Karpas-422 (cell line): Measurements from ENCODE around the genes TAS2R5, TAS2R38 and MGAM2.

DNA sequence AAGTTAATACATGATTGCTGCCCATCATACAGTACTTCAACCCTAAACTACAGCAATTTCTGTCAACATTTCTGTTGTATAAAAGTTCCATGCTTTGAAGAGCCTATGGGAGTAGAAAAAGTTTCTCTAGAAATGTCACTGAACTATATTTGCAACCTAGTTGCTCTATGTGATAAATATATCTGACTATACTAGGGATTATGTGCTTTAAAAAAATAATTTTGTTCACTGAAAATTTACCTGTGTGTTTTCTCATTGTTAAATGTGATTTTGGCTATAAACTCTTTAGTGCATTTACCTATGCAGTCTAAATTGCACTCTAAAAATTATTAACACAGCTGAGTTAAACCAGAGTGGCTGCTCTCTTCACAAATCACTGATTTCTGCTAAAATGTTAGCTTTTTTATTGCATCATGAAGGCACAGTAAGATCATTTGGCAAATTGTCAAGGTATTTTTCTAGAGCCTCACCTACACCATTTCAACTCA lies 25.5 kb downstream of the NDUFB2 start:
- PRO-cap, result no peak
- RAMPAGE, long total RNA, result no peak

DNA sequence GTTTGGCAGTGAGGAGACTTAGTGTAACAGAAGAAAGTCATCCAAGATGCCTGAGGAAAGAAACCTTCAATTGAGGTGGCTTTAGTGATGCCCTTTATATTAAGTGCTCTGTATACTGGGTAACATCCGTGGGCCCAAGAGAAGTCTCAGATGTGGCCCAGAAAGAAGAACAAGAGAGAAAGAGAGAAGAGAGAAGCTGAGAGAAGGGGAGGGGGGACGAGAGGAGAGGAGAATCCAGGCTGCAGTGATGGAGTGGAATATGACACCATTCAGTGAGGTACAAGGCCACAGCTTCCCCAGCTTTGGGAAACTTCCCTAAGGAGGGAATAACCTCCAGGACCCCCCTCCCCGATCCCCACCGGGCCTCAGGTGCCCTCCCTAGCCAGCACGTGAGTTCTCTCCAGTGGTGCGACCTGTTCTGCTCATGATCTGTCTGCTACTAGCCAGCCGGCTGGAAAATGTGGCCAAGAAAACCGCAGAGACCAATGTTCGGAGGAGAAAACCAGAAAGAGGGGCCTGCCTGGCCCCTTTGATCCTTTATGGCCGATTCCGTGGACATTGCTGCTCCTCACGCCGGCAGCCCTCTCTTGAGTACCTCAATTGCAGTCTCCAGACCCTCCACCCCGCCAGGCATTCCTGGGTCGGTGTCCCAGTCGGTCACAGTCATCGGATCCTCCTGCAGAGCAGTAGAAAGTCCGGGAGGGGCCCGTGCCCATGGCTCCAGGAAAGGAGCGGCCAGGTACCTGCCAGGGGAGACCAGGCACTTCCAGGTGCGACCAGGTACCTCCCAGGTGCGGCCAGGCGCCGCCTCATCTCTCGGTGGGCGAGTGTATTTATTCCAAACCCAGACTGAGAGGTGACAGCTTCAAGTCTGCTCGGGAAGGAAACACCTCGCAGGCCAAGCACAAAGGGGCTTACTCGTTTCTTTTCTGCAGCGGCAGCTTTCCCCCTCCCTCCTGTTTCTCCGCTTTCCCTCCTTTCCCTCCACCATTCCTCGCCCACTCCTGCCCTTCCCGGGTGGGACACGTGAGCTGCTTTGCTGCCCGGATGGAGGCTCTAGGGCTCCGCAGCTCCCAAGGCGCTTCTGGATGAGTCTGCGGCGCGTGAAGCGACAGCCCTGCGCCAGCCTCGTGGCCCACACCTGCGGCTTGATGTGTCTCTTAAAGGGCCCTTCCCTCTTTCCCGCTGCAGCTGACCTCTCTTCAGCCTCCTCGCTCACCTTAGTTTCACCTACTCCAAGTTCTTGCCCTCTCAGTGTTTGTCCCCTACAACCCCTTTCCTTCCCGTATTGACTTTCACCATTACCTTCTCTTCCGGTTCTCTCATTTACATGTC lies 39.6 kb upstream of the AGK start:
- PRO-cap, result no peak
- RAMPAGE, long total RNA, result no peak

DNA sequence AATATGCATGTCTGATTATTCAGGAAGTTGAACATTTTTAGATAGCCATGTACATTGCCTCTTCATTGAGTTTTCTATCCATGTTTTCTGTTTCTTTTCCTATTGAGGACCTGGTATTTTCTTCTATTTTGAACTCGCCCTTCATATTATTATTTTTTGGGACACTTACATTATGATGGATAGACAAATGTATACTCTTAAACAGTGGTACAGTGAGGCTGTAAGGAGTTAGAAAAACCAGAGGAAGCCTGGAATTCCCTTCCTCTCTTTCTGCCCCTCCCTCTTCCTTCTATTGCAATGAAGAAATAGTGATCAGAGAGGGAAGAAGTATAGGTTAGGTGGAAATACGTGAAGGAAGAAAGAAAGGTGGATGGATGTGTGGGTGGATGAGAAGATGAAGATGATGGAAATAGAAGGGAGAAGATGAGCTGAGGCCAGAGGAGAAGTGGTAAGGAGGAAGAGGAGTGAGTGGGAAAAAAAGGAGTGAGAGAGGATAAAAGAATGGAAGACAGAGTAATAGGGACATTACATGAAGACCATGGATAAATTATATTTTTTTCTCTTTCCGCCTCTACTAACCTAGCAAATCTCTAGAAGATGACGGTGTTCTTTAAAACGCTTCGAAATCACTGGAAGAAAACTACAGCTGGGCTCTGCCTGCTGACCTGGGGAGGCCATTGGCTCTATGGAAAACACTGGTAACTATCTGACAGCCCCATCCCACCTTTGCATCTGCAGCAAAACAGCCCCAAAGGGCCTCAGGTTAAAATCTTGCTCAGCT lies 3.9 kb downstream of the AGK start:
- PRO-cap, result no peak
- RAMPAGE, long total RNA, result no peak

GRCh38 chr7:141652650-141653570 lies 49.1 kb downstream of the DENND11 start:
- PRO-cap, result no peak
- RAMPAGE, long total RNA, result no peak

DNA sequence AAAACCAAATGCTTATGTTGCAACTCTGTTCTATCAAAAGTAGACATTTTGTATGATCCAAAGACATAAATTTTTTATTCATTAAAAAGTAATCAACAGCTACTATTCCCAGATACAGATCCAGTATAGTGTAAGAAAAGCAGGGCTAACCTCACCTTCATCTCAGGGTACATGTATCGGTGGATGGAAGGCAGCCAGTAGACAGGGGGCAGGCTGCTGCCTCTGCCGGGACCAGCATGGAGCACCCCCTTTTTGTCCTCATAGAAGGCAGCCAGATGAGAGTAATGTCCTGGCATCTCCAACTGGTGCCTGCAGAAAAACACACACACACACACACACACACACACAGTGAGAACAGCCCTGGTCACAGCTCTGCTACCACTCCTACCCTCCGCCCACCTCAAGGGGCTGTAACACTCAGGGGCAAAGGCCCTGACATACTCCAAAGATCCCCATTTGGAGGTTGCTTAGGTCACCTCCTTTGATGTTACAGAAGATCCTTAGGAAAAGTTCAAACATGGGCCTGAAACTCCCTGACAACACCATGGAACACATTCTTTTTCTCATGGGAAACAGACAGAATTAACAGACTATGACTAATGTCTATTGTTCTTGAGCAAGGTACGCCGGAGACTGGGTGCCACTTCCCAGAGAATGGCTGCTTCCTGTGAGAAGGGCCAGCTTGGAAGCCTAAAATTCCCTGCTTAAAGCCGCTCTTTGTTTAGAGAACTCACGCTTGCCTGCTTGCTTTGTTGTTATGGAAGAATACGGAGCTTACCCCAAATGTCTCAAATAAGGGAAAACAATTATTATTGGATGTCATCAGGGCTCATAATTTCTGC lies 27.8 kb downstream of the DENND11 start:
- PRO-cap, result no peak
- RAMPAGE, long total RNA, result no peak

- PRO-cap, result no peak
- RAMPAGE, long total RNA, result no peak
Observed at GRCh38 chr7:141685284-141685971, 16.5 kb downstream of the DENND11 start.

- PRO-cap, result unidirectional peak, plus-strand start at chr7:141727984
- RAMPAGE, long total RNA, result no peak
Observed at GRCh38 chr7:141727740-141728219, 10.4 kb upstream of the SSBP1 start.

- PRO-cap, result no peak
- RAMPAGE, long total RNA, result no peak
Observed at GRCh38 chr7:141776788-141776987, 214 bp downstream of the TAS2R4 start.

DNA sequence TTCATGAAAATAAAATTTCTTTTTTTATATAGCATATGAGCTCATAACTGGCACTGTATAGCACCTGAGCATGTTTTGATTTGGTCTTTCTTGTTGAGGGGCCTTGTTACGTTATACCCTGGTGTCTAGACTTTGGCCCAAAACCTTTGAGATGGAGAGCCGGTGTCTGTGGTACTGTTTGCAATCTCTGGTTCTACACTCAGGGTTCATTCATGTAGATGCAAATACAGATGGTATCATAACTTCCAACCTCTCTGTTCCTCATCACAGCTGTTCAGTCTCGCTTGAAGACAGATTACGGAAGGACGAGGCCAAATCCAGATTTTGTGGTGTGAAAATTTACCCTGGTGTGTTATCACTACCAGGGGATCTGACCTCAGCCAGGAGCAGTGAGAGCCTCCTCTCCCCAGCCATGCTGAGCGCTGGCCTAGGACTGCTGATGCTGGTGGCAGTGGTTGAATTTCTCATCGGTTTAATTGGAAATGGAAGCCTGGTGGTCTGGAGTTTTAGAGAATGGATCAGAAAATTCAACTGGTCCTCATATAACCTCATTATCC lies at the start of gene TAS2R5:
Gene TAS2R5 (plus strand): TSS at position 268 of the 557 bp plus-strand sequence.
- PRO-cap, result no peak
- RAMPAGE, long total RNA, result no peak

- PRO-cap, result no peak
- RAMPAGE, long total RNA, result no peak
Observed at GRCh38 chr7:141973662-141974122, at the start of gene TAS2R38. Gene TAS2R38 (minus strand): TSS chr7:141973773.

DNA sequence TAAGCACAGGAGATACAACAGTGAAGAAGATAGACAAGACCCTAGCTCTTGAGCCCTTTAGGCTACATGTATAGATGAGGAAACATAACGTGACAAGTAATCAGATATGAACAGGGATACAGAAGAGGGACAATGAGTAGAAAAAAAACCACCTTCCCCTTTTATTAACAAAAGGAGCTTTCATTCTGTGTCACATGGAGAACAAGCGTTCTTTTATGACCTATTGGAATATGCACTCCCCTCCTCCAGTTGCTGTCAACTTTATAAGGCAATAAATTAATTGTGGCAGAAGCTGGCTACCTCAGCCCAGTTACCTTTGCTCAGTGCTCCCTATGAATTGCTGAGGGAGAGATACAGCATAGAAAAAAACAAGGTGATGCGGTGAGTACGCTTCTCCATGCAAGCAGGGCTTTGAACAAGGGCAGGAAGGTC lies at the start of gene MGAM2:
Gene MGAM2 (plus strand): TSS at position 292 of the 432 bp plus-strand sequence.
- PRO-cap, result no peak
- RAMPAGE, long total RNA, result no peak

- PRO-cap, result no peak
- RAMPAGE, long total RNA, result no peak
Observed at GRCh38 chr7:142308302-142308865, 50.5 kb upstream of the PRSS58 start.

- PRO-cap, result no peak
- RAMPAGE, long total RNA, result no peak
Observed at GRCh38 chr7:142327693-142328401, 70.0 kb upstream of the PRSS58 start.

DNA sequence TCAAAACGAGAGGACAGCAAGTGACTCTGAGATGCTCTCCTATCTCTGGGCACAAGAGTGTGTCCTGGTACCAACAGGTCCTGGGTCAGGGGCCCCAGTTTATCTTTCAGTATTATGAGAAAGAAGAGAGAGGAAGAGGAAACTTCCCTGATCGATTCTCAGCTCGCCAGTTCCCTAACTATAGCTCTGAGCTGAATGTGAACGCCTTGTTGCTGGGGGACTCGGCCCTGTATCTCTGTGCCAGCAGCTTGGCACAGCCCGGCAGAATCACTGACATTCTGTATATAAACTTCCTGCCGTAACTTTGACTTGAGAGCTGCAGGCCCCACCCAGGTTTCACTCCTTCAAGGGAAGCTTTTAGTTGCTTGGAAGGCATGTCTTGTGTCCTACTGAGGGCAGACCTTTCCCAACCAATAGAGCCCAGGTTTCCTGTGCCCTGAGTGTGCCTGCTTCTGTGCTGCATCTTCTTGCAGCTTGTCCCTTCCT lies 225.0 kb upstream of the PRSS58 start:
- PRO-cap, result no peak
- RAMPAGE, long total RNA, result no peak

- PRO-cap, result no peak
- RAMPAGE, long total RNA, result no peak
Observed at GRCh38 chr7:142520247-142521032, 228.8 kb upstream of the PRSS1 start.

DNA sequence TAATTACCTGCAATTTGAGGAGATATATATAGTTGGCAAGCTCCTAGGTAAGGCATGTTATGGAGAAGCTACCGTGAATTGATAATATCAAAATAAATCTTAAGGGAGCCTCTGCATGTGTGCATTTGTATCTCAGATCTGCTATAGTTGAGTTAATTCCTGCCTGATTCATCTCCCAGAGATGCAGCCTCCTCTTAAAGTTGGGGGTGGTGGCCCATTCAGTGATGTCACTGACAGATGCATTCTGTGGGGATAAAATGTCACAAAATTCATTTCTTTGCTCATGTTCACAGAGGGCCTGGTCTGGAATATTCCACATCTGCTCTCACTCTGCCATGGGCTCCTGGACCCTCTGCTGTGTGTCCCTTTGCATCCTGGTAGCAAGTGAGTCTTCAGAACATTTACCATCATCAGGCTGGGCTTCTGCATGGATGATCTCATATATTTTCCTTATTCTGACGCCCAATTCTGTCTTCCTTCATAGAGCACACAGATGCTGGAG lies 185.8 kb upstream of the PRSS1 start:
- PRO-cap, result no peak
- RAMPAGE, long total RNA, result no peak

DNA sequence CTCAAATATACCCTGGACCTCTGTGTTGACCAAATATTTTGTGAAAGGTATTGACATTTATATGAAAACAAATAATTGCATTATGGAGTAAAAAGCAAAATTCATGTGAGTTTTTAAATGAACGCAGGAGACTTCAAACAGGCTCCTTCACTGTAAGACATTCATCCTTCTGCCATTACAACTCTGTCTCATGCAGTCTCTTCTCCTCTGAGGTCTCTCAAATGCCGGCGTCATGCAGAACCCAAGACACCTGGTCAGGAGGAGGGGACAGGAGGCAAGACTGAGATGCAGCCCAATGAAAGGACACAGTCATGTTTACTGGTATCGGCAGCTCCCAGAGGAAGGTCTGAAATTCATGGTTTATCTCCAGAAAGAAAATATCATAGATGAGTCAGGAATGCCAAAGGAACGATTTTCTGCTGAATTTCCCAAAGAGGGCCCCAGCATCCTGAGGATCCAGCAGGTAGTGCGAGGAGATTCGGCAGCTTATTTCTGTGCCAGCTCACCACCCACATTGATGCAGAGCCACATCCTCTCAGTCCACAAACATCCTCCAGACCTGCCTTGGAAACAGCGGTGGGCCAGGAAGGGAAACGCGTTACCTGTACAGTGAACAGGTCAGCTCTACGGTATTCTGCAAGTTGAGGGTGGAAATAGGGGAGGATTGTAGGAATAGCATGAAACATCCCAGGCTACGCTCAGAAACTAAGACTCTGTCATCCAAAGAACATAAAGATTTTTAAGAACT lies 133.2 kb upstream of the PRSS1 start:
- PRO-cap, result no peak
- RAMPAGE, long total RNA, result no peak

- PRO-cap, result no peak
- RAMPAGE, long total RNA, result no peak
Observed at GRCh38 chr7:142618612-142619095, 130.6 kb upstream of the PRSS1 start.

DNA sequence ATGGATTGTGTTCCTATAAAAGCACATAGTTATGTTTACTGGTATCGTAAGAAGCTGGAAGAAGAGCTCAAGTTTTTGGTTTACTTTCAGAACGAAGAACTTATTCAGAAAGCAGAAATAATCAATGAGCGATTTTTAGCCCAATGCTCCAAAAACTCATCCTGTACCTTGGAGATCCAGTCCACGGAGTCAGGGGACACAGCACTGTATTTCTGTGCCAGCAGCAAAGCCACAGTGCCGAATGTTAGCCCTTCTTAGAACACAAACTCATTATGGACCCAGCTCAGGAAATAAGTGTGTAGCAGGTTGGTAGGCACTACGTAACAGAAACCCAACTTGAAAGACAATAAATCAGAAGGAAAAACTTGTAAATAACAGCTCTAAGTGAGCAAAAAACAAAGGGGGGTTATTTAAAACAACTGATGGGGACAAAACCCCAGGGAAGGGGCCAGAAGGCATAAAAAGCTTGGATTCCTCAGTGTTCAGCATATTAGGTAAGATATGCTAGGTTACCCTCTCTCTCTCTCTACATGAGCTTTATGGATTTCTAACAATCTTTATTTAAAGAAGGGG lies 112.0 kb upstream of the PRSS1 start:
- PRO-cap, result no peak
- RAMPAGE, long total RNA, result no peak

GRCh38 chr7:142788103-142789293 lies 17.7 kb downstream of the PRSS2 start:
- PRO-cap, result no peak
- RAMPAGE, long total RNA, result no peak